HCT116 (cell line): Measurements from ENCODE around the genes PRKCSH, ZNF440 and ZNF625.

DNA sequence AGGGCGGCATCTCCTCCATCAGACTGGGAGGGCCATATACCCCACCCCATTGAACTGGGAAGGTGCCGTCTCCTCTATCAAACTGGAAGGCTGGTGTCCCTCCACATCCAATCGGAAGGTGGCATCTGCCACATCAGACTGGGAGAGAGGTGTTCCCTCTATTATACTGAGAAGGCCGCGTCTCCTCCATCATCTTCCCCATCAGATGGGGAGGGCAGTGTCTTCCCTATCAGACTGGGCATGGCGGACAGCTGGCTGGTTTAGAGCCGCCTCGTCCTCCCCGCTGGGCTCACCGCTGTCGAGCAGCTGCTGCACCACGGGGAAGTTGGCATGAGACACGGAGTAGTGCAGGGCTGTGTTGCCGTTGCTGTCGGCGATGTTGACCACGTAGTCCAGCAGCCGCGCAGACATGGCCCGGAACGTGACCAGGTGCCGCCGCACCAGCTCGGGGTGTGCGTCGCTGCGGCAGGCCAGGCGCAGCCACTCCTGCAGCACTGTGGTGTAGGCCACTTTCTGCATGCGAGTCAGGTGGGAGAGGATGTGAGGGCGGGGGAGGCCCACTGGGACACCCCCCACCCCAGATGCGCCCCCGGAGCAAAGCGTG, 18.7 kb upstream of the SPC24 start:
- RRBS, result no CpG with 5 or more reads among the region's 33 CpGs

GRCh38 chr19:11180495-11180894, 16.9 kb downstream of the KANK2 start:
- RRBS, result no CpG with 5 or more reads among the region's 10 CpGs

DNA sequence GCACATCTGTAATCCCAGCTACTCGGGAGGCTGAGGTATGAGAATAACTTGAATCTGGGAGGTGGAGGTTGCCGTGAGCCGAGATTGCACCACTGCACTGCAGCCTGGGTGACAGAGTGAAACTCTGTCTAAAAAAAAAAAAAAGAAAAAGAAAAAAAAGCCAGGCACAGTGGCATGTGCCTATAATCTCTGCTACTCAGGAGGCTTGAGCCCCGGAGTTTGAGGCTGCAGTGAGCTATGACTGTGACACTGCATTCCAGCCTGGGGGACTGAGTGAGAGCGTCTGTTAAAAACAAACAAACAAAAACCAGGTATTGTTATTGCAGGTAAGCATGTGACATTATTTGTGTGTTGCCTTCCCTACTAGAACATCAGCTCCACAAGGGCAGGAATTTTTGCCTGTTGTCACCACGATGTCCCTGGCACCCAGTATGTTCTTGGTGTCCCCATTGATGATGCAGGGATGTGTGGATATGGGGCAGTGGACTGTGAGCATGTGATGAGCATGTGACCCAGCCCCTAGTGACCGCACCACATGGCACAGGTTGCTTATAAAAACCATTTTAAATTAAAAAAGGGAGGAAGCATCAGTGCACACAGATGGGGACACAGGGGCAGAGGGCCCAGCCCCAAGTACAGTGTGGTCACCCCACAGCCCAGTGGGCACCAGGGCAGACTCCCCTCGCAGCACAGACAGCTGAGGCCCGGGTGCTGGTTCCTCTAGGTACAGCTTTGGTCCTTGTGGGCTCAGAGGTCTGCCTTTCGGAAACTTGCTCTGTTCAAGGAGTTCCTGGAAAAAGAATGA, 1.6 kb upstream of the KANK2 start:
- RRBS, result no CpG with 5 or more reads among the region's 10 CpGs

GRCh38 chr19:11201823-11203022, 4.9 kb upstream of the KANK2 start:
- RRBS, result 96% methylated on average over 7 of the region's 49 CpGs

- RRBS, result no CpG with 5 or more reads among the region's 8 CpGs
Measured at GRCh38 chr19:11322227-11323001, 17.0 kb downstream of the RAB3D start.

DNA sequence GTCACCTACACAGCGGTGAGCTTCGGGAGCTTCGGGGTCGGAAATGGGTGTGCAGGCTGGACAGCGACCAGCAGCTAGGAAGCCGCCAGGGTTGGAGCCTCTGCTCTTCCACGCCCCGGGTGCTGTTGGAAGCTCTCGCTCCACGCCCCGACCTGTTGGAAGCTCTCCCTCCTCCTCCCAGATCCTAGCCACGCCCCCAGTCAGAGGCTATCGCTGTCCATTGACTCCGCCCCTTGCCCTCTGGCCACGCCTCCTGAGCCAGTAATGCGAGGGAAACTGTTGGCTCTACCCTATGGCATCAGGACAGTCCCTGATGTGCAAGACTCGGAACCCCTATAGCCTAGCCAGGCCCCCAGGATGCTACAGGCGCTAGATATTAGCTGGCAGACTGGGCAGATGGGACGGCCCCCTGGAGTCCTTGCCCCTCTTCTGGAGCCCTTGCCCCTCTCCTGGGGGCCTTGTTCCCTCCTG, 6.3 kb downstream of the PLPPR2 start:
- RRBS, result no CpG with 5 or more reads among the region's 19 CpGs

DNA sequence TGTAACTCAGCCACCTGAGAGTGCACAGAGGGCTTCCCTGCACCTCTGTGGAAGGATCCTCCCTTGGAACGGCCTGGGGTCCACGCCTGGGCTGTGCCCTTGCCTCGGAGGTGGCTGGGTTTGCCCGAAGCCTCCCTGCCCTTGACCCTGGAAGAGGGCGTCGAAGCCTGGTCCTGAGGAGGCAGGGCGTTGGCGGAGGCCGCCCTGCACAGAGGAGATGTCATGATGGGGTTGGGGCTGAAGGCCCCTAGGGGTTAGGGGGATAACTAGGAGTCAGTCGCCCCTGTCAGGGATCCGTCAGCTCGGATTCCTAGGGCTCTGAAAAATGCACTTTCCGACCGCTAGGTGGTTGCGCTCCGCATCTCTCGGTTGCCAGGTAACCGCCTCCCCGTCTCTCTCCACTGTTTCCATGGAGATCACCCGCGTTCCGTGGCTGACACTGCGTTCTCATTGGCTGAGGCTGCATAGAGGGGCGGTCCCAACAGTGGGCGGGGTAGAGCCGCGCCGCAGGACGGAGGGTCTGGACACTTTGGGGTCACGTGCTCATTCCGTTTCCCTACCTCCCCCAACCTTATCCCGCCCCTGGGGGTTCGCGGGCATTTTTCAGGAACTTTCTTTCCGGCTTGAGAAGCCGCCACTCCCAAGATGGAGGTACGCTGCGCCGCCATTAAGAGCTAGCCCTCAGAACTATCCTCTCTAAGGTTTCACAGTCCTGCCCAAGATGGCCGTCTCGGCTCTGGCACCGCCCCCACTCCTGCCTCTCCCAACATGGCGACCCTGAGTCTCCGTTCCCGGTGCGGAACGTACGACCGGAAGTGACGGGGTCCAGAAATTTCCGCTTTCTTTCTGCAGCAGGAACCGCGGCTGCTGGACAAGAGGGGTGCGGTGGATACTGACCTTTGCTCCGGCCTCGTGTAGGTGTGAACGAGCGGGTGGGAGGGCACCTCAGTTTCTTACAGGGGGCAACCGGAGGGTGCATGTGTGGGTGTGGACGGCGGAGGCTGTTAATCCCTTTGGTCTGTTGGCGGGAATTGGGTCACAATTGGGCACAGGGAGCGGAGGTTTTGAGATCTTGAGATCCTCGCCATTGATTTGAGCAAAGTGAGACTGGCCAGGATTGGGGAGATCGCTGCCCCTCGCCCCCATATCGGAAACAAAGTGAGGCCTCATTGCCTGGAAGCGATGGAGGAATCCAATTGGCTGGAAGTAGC, at the start of gene PRKCSH:
TSS of gene PRKCSH (plus strand) at position 843 of the 1,211 bp plus-strand sequence.
- RRBS, result 2% methylated on average over 9 of the region's 68 CpGs

GRCh38 chr19:11530385-11530993, 1.6 kb upstream of the ECSIT start:
- RRBS, result no CpG with 5 or more reads among the region's 12 CpGs

DNA sequence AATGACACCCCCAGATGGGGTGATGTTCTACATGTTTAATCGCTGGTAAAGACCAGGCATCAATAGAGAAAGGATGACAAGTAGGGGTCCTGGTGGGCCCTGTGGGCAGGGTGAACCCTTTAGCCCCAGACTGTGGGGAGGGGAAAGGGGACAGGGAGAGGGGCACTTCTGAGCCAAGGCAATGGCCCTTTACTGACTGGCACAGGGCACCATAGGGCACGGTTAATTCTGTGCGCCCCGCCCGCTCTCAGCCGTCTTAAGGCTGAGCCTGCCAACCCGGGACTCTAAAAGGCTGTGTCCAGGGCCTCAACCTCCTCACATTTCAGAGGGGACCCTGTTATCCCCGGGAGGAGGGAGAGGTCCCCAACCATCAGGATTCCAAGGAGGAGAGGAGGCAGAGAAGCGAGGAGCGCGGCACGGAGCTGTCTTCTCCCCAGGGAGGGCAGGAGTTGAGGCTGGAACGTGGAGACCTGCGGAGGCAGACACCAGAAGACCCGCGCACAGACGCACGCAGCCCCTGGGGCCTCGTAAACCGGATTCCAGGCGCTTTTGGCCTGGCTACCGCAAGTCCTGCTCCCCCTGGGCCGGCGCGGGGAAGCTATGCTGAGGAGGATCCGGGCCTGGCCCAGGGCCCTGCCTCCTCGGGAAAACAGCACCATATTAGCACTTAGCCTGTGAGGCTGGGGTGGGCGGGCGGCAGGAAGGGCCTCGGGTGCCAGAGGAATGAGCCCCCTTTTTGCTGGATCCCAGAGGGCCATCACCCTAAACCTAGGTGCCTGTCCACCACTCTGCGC, 7.7 kb downstream of the ELOF1 start:
- RRBS, result 87% methylated on average over 5 of the region's 31 CpGs

DNA sequence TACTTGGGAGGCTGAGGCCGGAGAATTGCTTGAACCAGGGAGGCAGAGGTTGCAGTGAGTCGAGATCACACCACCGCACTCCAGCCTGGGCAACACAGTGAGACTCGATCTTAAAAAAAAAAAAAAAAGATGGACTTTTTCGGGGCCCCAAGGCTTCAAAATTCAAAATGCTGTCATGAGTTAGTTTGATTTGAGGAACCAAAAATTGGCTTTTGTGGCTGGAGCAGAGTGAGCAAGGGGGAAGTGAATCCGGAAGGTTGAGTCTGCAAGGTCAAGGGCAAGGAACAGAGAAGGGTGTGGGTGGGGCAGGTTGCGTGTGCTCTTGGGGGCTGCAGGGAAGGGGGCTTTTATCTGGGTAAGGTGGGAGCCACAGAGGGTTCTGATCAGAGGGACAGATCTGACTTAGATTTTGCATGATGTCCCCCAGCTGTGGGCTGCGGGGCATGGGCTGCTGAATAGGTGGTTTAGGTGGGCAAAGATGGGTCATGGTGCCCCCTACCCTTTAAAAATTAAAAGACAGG, 6.5 kb upstream of the ACP5 start:
- RRBS, result no CpG with 5 or more reads among the region's 8 CpGs

DNA sequence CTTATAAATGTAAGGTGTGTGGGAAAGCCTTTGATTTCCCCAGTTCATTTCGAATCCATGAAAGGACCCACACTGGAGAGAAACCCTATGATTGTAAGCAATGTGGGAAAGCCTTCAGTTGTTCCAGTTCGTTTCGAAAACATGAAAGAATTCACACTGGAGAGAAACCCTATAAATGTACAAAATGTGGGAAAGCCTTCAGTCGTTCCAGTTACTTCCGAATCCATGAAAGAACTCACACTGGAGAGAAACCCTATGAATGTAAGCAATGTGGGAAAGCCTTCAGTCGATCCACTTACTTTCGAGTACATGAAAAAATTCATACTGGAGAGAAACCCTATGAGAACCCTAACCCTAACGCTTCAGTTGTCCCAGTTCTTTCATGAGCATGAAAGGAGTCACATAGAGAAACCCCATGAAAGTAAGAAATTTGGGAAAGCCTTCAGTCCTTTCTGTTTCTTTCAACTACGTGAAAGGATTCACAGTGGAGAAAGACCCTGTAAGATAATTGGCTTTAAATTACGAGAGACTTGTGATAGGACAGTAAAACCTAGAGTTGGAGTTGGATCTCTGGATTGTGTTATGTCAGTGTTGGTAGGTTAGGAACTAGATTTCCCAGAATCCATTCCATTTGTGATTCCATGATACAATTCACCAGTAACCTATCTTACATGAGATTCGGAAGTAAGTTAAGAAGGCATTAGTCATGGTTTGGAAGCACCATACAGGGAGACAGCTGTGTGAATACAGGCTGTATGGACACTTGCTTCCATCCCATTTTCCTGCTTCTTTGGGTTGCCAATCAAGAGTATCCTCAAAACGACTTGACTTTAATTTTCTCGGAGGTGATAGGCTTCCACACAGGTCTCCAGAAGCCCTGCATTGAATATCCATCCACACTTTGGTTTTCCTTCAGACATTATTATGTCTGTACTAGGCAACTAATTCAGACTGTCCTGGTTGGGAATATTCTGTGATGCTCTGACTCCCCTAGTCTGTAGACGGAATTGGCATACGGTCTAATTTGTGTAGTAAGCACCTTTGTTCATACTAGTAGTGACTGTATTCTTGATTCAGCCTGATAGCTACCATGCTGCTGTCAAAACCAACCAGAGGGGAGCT, 20.6 kb downstream of the ZNF627 start:
- RRBS, result no CpG with 5 or more reads among the region's 15 CpGs

DNA sequence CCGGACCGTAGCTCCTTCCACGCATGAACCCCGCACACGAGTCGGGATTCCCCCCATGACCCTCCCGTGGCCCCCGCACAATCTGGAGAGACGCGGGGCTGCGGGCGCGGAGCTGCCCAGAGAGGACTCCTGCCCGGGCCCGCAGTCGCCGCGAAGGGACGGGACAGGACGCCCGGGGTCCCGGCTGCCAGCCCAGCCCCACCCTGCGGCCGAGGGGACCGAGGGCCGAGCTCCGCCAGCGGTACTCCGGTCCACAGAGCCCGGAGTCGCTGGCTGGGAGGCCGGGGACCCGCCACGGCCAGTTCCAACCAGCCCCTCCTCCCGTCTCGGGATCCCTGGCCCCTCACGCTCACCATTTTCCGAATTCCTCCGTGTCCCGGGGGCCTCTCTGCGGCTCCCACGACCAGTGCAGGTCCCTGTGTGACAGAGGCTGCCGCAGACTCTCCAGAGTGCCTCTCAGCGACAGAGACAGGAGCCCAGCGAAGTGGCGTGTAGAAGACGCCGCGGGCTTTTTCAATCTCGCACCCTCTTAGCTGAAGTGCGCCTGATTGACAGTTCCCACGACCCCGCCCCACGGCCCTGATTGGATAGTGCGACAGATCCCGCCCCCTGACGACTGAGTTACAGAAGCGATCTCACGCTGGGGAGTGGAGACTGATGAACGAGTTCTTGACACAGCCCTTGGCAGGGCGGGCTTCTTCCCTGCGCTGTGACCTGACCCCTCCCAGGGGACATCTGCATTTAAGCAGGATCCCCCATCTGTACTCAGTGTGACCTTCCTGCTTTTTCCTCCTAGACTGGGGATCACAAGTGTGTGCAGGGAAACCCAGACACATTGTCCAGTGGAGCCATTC, 44.1 kb downstream of the ZNF823 start:
- RRBS, result 2% methylated on average over 12 of the region's 62 CpGs

- RRBS, result 10% methylated on average over 1 of the region's 16 CpGs
Measured at GRCh38 chr19:11797354-11797995, 848 bp upstream of the ZNF491 start.

GRCh38 chr19:11813802-11814764, at the start of gene ZNF440:
TSS of gene ZNF440 (plus strand) at chr19:11814273.
- RRBS, result 78% methylated on average over 15 of the region's 63 CpGs

GRCh38 chr19:11949181-11949552, 15.7 kb upstream of the ZNF763 start:
- RRBS, result no CpG with 5 or more reads among the region's 5 CpGs

- RRBS, result 76% methylated on average over 13 of the region's 69 CpGs
Measured at GRCh38 chr19:12091988-12093139, 27.8 kb downstream of the ZNF844 start.

DNA sequence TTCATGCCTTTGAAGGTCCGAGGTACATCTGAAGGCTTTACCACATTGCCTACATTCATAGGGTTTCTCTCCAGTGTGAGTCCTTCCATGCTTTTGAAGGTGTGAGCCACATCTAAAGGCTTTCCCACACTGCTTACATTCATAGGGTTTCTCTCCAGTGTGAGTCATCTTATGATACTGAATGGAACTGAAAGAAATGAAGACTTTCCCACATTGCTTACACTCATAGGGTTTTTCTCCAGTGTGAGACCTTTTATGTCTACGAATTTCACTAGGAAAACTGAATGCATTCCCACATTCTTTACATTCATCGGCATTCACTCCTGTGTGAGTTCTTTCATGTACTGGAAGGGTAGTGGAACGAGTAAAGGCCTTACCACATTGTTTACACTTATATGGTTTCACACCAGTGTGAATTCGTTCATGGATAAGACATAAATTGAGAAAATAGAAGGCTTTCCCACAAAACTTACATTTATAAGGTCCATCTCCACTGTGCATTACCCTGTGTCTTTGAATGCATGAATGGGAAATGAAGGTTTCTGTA, 7.0 kb downstream of the ZNF20 start:
- RRBS, result no CpG with 5 or more reads among the region's 5 CpGs

DNA sequence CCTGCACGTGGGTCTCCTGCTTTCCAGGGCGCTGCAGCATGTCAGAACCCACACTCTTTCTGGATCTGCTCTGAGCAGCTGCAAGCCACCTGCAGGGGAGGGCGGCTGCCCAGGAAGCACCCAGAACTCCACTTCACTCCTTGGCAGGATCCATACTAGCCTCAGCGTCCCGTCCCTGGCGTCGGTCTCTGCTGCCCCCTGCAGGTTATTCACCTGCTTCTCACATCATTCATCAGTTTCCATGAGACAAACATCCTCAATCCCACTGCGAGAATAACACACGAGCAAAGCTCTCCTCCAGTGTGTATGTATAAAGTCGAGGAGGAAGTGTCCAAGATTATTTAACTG, 955 bp upstream of the ZNF20 start:
- RRBS, result no CpG with 5 or more reads among the region's 10 CpGs

DNA sequence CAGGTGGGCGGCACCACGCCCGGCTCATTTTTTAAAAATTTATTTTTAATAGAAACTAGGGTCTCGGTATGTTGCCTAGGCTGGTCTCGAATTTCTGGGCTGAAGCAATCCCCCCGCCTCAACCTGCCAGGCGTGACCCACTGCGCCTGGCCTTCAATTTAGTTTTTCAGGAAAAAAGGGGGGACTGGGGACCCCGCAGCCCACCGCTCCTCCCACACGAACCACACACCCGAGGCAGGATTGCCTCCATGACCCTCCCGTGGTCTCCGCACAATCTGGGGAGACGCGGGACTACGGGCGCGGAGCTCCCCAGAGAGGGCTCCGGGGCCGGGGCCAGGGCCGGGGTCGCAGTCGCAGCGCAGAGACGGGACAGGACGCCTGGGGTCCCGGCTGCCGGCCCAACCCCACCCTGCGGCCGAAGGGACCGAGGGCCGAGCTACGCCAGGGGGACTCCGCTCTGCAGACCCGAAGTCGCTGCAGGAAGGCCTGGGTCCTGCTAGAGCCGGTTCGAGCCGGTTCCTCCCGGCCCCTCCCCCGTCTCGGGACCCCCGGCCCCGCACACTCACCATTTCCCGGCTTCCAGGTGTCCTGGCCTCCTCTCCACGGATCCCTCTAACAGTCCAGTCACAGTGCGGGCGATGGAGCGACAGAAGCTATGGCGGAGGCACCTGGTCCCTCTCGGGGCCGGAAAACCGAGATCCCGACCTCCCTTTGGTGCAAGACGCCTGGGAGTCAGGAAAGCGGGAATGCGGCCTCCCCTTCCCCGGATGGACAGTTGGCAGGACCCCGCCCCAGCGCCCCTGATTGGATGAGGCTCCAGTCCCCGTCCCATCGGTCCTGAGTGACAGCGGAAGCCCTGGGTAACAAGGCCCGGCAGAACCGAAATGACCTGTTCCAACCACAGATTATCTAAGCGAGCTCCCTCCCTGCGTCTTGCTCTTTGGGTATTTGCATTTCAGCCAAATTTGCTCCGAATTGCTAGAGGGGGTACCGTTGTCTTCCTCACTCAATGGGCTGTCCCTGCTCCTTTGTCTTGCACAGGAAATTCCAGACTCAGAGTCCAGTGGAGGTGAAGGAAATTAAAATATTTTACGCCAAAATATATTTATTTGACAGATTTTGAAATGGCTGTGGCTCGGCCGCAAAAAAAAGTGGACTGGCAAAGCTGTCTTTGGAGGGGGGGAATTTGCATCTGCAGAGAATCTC, at the start of gene ZNF625:
TSS of gene ZNF625 (minus strand) at position 745 of the 1,206 bp plus-strand sequence.
- RRBS, result 84% methylated on average over 14 of the region's 73 CpGs

DNA sequence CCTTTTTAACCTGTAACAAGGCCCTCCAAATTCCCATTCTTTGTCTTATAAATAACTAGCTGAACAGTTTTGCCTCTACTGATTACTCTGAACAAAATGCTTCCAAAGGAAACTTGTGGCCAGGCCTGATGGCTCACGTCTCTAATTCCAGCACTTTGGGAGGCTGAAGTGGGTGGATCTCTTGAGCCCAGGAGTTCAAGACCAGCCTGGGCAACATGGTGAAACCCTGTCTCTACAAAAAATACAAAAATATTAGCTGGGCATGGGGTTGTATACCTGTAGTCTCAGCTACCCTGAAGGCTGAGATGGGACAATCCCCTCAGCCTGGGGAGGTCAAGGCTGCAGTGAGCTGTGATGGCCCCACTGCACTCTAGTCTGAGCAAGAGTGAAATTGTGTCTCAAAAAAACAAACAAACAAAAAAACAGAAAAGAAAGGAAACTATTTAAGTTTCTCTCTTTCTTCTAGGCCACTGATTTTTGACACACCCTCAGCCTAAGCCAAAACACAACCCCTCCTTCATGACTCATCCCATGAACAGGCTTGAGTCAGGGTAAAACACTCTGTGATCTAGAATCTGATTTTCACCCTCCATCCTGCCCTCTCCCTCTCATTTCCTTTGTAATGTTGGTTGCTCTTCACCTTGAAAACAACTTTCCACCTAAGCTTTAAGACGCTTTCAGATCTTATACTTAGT, 5.6 kb downstream of the ZNF44 start:
- RRBS, result no CpG with 5 or more reads among the region's 2 CpGs